Liver (tissue), 9 donors: Measurements from ENCODE around the genes MERTK, CKAP2L, IL1A and IL36RN.

GRCh38 chr2:111491251-111491794 lies 370.6 kb downstream of the BCL2L11 start:
- PRO-cap, 5 experiments: no peak in any of the 5 experiments
- RAMPAGE, long total RNA, 2 experiments: no peak in any of the 2 experiments
- RRBS: no CpG with 5 or more reads among the region's 7 CpGs

DNA sequence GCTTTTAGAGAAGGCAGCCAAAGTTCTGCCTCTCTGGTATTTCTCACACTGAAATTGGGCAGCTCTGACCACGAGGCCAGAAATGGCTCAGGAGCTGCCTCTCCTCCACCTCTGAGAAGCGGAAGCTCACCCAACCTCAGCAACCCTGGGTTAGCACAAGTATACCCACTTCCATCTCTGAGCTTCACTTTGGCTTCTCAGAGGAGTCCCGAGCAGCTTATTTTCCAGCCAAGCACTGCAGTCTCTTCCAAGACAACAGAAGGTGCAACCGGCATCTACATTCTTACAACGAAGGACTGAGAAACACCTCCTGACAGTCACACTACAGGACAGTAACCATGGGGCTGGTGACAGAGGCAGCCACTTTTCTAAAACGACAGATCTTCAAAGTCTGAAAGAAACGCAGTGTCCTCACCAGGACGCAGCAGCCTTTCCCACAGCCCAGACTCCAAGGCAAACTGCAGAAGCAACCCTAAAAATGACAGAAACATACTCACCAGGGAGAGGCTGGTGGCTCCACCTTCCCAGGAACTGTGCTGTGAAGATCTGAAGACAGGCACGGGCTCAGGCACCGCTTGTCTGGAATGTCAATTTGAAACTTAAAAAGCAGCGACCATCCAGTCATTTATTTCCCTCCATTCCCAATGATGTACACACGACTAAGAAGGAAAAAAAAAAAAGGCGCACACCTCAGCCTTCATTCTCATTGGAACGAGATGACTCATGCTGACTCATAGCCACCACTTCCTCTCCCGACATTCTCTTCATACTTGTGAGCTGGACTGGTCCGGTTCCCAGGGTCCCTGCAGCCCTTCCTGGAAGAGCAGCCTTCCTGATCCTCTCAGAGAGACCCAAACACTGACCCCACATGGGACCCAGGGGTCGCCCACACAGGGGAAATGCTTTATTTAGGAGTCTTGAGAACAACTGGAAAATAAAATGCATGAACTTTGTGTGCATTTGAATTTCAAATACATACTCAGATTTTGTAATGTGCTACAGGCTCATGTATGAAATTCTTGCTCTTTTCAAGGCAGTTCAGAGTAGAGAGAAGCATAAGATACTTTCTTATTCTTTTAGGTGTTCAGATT lies 374.0 kb downstream of the BCL2L11 start:
- PRO-cap, 5 experiments: no peak in any of the 5 experiments
- RAMPAGE, long total RNA, 2 experiments: no peak in any of the 2 experiments
- RRBS: no CpG with 5 or more reads among the region's 17 CpGs

DNA sequence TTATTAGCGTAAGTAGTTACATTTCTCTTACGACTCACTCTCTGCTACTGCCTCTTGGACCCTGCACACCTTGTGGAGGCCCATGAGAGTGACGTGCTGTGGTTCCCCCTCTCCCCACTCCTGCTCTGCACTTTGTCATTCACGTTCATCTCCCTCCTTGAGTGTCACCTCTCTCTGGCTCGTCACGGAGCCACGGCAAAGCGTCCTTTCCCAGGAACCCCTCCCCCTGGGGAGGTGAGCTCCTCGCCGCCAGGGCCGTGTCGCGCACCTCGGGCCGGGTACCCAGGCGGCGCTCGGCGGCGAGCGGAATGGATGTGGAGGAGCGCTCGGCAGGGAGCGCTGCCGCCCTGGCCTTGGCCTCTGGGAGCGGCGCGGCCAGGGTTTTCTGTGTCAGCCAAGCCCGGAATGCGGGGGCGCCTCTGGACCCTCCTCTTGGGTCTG lies 652 bp upstream of the MERTK start:
- PRO-cap, 5 experiments: peak in 3 of 5 experiments; most common plus-strand start position 285 of the sequence (in 2); most common minus-strand start position 355 of the sequence (in 2)
- RAMPAGE, long total RNA, 2 experiments: no peak in any of the 2 experiments
- RRBS: 0% methylated on average over 1 of the region's 31 CpGs

DNA sequence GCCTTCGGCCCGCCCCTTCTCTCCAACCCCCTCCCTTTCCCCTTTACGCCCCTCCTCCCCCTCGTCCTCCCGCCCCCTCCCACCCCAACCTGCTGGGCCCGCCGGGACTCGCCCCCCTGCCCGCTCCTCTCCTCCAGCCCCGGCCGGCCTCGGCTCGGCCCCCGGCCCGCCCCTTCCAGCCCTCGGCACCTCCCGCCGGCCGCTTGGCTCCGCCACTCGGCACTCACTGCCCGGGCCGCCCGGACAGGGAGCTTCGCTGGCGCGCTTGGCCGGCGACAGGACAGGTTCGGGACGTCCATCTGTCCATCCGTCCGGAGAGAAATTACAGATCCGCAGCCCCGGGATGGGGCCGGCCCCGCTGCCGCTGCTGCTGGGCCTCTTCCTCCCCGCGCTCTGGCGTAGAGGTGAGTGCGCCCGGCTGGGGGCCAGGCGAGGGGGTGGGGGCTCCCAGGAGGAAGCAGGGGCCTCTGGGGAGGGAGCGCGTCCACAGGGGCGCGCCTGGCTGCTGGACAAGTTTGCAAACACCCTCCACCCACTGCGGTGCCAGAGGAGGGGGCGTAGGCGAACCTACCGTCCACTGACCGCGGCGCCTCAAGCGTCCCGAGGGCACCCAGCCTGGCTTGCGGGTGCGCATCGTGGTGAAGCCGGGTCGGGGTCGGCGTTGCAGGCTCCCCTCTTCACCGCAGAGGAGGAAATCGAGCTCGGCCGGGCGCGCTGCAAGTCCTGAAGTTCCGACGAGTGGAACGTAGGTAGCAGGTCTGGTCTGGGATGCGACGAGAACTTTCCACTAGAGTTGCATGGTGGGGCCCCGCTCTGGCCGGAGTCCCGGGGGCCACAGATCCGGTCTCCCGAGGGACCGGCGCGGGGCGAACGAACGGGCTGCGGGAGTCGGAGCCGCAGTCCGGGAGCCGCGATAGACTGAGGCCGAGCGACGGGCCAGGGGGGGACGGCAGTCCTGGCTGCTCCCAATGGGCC lies at the start of gene MERTK:
Gene MERTK (plus strand): TSS at position 215 of the 975 bp plus-strand sequence.
- PRO-cap, 5 experiments: peak in 5 of 5 experiments; most common plus-strand start position 250 of the sequence (in 4); most common minus-strand start position 395 of the sequence (in 1)
- RAMPAGE, long total RNA, 2 experiments: no peak in any of the 2 experiments
- RRBS: 2% methylated on average over 32 of the region's 96 CpGs

DNA sequence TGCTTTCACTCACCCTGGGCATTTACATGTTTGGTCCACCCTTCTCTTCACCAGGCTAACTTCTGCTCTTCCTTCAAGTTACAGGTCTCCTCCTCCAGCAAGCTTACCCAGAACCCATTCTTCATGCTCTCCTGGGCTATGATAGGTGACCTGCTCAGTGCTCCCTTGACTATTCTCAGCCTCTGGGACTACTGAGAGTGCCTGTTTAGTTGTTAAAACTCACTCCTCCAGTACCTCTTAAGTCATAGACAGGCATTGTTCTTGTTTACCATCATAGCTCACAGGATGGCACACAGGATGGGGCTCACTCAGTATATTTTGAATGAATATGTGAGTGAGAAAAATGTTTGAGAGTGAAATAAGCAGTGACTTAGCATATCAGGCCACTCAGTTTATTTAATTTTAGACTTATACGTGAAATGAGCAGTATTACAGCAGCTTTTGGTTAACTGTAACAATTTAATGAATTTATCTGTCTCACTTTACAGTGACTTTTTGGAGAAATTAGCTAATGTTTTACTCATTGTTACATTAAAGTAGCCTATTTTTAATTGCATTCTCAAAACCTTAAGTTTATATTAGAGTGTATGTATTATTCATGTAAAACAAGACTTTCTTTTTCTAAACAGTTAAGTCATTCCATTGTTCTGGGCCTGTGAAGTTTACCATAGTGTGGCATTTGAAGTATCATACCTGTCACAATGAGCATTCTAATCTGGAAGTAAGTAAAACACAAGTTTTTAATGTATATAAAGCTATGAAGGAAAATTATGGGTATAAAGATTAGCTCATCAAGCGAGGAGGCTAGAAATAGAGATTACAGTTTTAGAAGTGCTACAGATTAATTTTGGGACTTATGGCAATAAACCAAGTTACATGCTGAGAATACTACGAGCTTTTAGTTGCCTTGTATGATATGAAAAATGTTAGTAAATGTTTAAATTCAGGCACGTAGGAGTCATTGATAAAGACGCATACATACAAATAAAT lies 8.8 kb downstream of the TMEM87B start:
- PRO-cap, 5 experiments: no peak in any of the 5 experiments
- RAMPAGE, long total RNA, 2 experiments: no peak in any of the 2 experiments
- RRBS: no CpG with 5 or more reads among the region's 5 CpGs

DNA sequence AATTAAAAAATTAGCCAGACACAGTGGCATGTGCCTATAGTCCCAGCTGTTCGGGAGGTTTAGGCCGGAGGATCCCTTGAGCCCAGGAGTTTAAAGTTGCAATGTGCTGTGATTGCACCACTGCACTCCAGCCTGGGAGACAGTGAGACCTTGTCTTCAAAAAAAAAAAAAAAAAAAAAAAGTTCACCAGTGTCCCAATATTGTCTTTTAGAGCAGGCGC lies 10.3 kb downstream of the TMEM87B start:
- PRO-cap, 5 experiments: no peak in any of the 5 experiments
- RAMPAGE, long total RNA, 2 experiments: no peak in any of the 2 experiments
- RRBS: no CpG with 5 or more reads among the region's 3 CpGs

GRCh38 chr2:112238072-112238786 lies 16.6 kb downstream of the ZC3H8 start:
- PRO-cap, 5 experiments: no peak in any of the 5 experiments
- RAMPAGE, long total RNA, 2 experiments: no peak in any of the 2 experiments
- RRBS: no CpG with 5 or more reads among the region's 2 CpGs

DNA sequence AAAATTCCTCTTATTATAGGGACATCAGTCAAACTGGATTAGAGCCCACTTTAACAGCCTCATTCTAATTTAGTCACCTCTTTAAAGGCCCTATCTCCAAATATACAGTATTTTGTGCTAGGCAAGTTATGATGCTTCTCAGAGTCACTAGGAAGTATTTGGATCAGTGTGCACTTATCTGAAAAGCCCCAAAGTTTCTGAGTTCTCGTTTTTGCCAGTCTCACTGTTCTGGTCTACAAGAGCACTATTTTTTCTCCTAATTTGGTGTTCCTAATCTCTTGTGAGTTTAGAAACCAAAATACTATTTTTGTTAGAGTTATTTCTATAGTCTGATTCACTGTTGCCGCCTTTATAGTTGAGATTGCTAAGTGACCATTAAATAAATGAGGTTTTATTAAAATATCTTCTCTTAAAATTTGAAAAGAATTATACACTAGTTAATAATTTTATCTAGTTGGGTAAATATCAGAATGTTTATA lies 29.2 kb downstream of the ZC3H6 start:
- PRO-cap, 5 experiments: no peak in any of the 5 experiments
- RAMPAGE, long total RNA, 2 experiments: no peak in any of the 2 experiments
- RRBS: no CpG with 5 or more reads among the region's 2 CpGs

DNA sequence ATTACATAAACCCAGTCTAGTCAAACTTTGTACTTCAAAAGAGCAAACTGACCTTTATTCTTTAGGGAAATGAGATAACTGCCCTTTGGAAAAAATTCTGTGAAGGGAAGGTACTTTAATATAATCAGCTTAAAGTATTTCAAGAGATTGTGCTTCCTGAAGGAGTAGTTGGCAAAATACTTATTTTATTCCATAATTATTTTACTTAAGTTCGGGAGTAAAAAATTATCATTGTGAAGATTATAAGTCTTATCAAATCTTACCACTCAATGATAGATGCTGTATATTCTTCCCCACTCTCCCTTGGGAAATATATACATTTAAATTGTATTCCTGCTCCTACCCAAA lies 42.0 kb downstream of the ZC3H6 start:
- PRO-cap, 5 experiments: peak in 4 of 5 experiments; most common plus-strand start position 88 of the sequence (in 4)
- RAMPAGE, long total RNA, 2 experiments: no peak in any of the 2 experiments
- RRBS: no CpG with 5 or more reads among the region's 1 CpG

GRCh38 chr2:112643547-112644080 lies 2.1 kb upstream of the SLC20A1 start:
- PRO-cap, 5 experiments: no peak in any of the 5 experiments
- RAMPAGE, long total RNA, 2 experiments: no peak in any of the 2 experiments
- RRBS: no CpG with 5 or more reads among the region's 6 CpGs

- PRO-cap, 5 experiments: no peak in any of the 5 experiments
- RAMPAGE, long total RNA, 2 experiments: no peak in any of the 2 experiments
- RRBS: no CpG with 5 or more reads among the region's 6 CpGs
These were observed 19.6 kb downstream of the SLC20A1 start for GRCh38 chr2:112665245-112665819.

GRCh38 chr2:112691190-112691499 lies 29.7 kb upstream of the NT5DC4 start:
- PRO-cap, 5 experiments: no peak in any of the 5 experiments
- RAMPAGE, long total RNA, 2 experiments: no peak in any of the 2 experiments
- RRBS: no CpG with 5 or more reads among the region's 7 CpGs

- PRO-cap, 5 experiments: peak in 5 of 5 experiments; most common plus-strand start chr2:112764818 (in 5); most common minus-strand start chr2:112764609 (in 2)
- RAMPAGE, long total RNA, 2 experiments: start-site peak on the minus strand in 1 of 2 experiments, at chr2:112764598-112764683 at its widest, 1,203 to 1,559 reads per replicate
- RRBS: 2% methylated on average over 31 of the region's 82 CpGs
These were observed at the start of gene CKAP2L for GRCh38 chr2:112763949-112765109. Gene CKAP2L (minus strand): TSS chr2:112764609.

DNA sequence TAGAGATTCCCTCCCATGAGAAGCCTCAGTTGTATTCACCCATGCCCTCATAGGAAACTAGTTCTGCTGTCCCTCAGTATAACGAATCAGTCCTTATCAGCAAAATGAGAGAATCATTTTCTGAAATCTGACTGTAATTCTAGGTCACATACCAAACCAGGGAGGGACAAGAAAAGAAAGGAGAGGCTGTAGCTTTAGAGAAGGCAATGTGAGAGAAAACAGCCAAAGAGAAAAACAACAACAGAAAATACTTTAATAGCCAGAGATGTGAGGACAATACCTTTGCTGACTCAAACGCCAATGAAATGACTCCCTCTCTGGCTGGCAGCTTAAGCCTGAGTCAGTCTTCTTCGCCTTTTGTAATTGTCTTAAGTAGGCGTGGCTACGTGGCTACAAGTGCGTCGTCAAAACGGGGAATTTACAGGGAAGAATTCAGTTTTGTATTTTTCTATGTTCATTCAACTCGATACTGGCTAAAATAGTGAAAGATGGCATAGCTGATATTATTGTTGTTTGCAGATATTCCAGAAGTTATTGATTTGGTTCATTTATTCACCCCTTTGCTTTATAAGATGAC lies at the start of gene IL1A:
Gene IL1A (minus strand): TSS at position 331 of the 577 bp plus-strand sequence.
- PRO-cap, 5 experiments: no peak in any of the 5 experiments
- RAMPAGE, long total RNA, 2 experiments: no peak in any of the 2 experiments
- RRBS: no CpG with 5 or more reads among the region's 9 CpGs

- PRO-cap, 5 experiments: no peak in any of the 5 experiments
- RAMPAGE, long total RNA, 2 experiments: no peak in any of the 2 experiments
- RRBS: no CpG with 5 or more reads among the region's 7 CpGs
These were observed 24.7 kb downstream of the IL1B start for GRCh38 chr2:112811745-112812468.

DNA sequence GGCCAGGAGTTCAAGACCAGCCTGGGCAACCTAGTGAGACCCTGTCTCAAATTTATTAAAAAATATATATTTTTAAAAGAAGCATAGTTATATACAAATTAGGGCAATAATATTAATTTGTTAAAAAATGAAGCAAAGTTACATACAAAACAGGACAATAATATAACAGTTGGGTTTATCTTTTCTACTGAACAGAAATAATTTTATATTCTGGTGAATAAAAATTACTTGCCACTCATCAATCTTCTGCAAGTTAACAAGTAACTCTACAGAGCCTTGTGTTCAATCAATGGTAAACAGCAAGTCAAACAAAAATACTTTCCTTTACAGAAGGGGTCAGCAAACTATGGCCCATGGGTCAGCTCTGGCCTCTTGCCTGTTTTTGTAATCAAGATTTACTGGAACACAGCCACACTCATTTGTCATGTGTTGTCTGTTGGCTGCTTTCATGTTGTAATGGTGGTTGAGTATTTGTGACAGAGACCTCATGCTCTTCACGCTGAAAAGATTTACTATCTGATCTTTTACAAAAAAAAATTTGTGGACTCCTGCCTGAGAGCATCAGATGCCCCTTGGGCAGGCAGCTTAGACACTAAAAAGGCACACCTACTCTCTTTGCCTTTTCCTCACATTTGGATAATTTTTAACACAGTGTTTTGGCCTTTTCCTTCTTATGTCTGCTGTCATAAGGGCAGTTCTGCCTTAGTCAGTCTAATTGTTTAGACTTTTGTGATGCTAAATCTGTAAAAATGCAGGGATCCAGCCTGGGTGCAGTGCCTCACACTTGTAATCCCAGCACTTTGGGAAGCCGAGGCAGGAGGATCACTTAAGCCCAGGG lies 18.5 kb downstream of the IL1B start:
- PRO-cap, 5 experiments: peak in 4 of 5 experiments; most common plus-strand start position 456 of the sequence (in 3); most common minus-strand start position 594 of the sequence (in 2)
- RAMPAGE, long total RNA, 2 experiments: no peak in any of the 2 experiments
- RRBS: no CpG with 5 or more reads among the region's 2 CpGs

DNA sequence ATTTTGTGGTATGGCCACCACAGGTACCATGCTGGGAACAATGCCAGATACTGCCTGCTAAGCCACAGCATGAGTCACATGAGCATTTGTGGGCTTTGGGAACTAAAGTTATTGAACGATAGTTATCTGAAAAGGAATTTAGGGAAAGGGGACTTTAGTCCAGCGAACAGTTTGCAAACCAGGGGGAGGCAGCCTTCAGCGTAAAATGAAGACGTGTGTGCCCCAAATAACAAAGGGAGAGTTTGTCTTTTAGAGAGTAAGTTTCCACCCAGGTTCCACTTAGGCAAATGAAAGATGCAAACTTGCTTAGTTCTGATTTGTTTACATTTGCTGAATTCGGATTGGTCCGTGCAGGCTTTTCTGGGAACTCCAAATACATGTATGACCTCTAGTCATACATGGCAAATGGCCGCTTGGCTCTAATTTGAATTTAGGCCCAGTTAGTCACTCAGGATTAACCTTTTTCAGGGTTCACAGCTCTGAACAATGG lies 28.2 kb downstream of the IL37 start:
- PRO-cap, 5 experiments: peak in 4 of 5 experiments; most common minus-strand start position 281 of the sequence (in 4)
- RAMPAGE, long total RNA, 2 experiments: no peak in any of the 2 experiments
- RRBS: no CpG with 5 or more reads among the region's 7 CpGs

- PRO-cap, 5 experiments: no peak in any of the 5 experiments
- RAMPAGE, long total RNA, 2 experiments: no peak in any of the 2 experiments
- RRBS: no CpG with 5 or more reads among the region's 10 CpGs
These were observed at the start of gene IL36RN for GRCh38 chr2:113059005-113059499. Gene IL36RN (plus strand): TSS chr2:113059198.

GRCh38 chr2:113090071-113090463 lies 22.3 kb downstream of the IL1F10 start:
- PRO-cap, 5 experiments: peak in 1 of 5 experiments; most common minus-strand start chr2:113090188 (in 1)
- RAMPAGE, long total RNA, 2 experiments: no peak in any of the 2 experiments
- RRBS: no CpG with 5 or more reads among the region's 1 CpG

- PRO-cap, 5 experiments: peak in 1 of 5 experiments; most common plus-strand start chr2:113098263 (in 1)
- RAMPAGE, long total RNA, 2 experiments: no peak in any of the 2 experiments
- RRBS: no CpG with 5 or more reads among the region's 3 CpGs
These were observed 29.4 kb upstream of the IL1RN start for GRCh38 chr2:113097992-113098362.